HCT116 (cell line): ENCODE measurements around the gene MPLKIP.

GRCh38 chr7:37353065-37353464, 95.6 kb downstream of the ELMO1 start:
- RRBS: 73% methylated on average over 2 of the region's 15 CpGs

GRCh38 chr7:37385510-37386307, 63.0 kb downstream of the ELMO1 start:
- RRBS: 46% methylated on average over 2 of the region's 12 CpGs

GRCh38 chr7:37414278-37414941, 34.3 kb downstream of the ELMO1 start:
- RRBS: no CpG with 5 or more reads among the region's 6 CpGs

- RRBS: no CpG with 5 or more reads among the region's 13 CpGs
Measured at GRCh38 chr7:37921391-37921820, 966 bp downstream of the EPDR1 start.

GRCh38 chr7:37977223-37977668, 56.8 kb downstream of the EPDR1 start:
- RRBS: no CpG with 5 or more reads among the region's 3 CpGs

DNA sequence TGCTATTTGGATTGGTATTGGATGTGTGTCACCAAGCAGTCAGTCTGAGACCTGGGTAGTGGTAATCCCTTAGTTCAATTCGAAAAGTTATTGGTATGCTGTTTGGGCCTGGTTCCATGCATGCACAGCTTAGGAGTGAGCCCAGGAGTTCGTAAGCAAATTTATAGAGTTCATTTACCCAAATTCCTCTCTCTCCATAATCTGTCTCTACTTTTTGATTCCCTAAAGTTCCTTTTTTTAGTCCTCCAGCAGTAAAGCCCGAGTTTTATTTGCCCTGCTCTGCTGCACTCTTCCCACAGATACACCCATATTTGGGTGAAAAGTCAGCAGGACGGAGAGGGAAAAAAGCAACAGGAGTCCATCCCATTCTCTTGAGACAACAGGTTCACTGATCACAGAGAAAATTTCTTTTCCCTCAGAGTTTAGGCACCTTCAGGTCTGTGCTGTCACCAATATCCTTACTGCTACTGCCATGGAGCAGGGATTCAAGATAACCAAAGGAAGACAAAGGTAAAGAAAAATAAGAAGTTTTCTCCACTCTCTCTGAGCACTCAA, 82.5 kb downstream of the EPDR1 start:
- RRBS: no CpG with 5 or more reads among the region's 4 CpGs

GRCh38 chr7:38280586-38281123, 102.6 kb downstream of the STARD3NL start:
- RRBS: no CpG with 5 or more reads among the region's 4 CpGs

GRCh38 chr7:38336336-38336989, 158.4 kb downstream of the STARD3NL start:
- RRBS: no CpG with 5 or more reads among the region's 13 CpGs

DNA sequence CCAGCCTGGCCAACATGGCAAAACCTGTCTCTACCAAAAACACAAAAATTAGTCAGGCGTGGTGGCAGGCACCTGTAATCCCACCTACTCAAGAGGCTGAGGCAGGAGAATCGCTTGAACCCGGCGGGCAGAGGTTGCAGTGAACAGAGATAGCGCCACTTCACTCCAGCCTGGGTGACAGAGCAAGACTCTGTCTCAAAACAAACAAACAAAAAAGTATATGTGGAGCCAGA, 109.9 kb downstream of the AMPH start:
- RRBS: no CpG with 5 or more reads among the region's 5 CpGs

- RRBS: no CpG with 5 or more reads among the region's 3 CpGs
Measured at GRCh38 chr7:39633697-39634780, 10.7 kb downstream of the RALA start.

- RRBS: no CpG with 5 or more reads among the region's 43 CpGs
Measured at GRCh38 chr7:39793603-39794478, 156.2 kb upstream of the CDK13 start.

DNA sequence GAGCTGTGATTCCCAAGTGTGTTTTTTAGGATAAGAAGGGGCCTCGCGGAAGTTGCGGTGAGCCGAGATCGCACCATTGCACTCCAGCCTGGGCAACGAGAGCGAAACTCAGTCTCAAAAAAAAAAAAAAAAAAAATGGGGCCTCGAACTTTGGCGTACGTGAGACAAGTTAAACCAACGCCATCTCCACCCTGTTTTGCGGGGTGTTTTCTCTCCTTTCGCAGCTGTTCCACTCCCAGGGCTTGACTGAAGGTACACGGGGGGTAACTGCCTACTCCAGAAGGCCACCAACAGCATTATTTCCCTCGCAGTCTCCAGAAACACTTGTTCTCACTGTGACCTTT, 1.1 kb upstream of the CDK13 start:
- RRBS: no CpG with 5 or more reads among the region's 15 CpGs

GRCh38 chr7:39949304-39949969, 619 bp upstream of the CDK13 start:
- RRBS: 1% methylated on average over 16 of the region's 61 CpGs

- RRBS: 2% methylated on average over 53 of the region's 88 CpGs
Measured at GRCh38 chr7:40134133-40135140, at the start of gene MPLKIP. TSS of gene MPLKIP (minus strand) at chr7:40134622.

DNA sequence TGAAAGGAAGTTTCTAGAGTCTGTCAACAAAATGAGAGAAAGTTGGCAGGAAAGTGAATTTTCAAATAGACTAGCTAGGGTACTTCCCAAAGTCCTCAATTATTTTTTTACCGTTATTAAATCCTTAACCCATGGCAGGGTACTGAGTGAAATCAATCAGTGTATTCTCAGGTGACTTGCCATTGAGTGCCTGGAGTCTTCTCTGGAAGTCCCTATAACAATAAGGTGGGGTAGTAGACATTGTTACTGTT, 622.0 kb downstream of the SUGCT start:
- RRBS: no CpG with 5 or more reads among the region's 1 CpG

- RRBS: no CpG with 5 or more reads among the region's 2 CpGs
Measured at GRCh38 chr7:41414297-41414678, 288.6 kb downstream of the INHBA start.

GRCh38 chr7:41689184-41690436, 13.3 kb downstream of the INHBA start:
- RRBS: no CpG with 5 or more reads among the region's 27 CpGs

- RRBS: no CpG with 5 or more reads among the region's 4 CpGs
Measured at GRCh38 chr7:41835296-41835662, 132.4 kb upstream of the INHBA start.

- RRBS: no CpG with 5 or more reads among the region's 10 CpGs
Measured at GRCh38 chr7:42009552-42010031, 227.4 kb downstream of the GLI3 start.

- RRBS: no CpG with 5 or more reads among the region's 24 CpGs
Measured at GRCh38 chr7:42174346-42175091, 62.5 kb downstream of the GLI3 start.